Placental pericyte (primary cell): Measurements from ENCODE around the genes OSBPL7 and SP2.

DNA sequence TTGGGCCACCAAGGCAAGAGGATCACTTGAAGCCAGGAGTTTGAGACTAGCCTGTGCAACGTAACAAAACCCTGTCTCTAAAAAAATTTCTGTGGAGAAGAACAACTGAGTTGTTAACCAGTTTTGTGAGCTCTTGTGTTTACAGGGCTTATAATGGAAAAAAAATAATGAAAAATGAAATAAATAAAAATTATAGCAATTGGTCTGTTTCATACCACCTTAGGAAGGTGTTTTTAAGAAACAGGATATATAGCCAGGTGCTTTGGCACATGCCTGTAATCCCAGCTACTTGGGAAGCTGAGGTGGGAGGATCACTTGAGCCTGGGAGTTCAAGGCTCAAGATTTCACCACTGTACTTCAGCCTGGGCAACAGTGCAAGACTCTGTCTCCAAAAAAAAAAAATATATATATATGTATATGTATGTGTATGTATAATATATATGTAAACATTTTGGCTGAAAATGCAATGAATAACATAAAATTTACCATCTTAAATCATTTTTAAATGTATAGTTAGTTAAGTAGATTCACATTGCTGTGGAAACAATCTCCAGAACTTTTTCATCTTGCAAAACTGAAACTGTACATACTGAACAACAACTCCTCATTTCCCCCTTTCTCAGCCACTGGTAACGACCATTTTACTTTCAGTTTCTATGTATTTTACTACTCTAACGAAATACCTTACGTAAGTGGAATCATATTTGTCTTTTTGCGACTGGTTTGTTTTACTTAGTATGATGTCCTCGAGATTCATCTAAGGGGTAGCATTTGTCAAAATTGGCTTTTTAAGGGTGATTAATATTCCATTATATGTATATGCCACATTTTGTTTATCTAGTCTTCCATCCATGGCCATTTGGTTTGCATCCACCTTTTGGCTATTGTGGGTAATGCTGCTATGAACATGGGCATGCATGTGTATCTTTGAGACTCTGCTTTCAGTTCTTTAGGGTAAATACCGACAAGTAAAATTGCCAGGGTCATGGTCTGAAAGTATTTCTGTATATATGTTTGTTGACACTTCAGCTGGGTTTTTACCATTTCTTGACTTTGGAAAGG is 10.1 kb downstream of the KPNB1 start:
- CAGE, long polyA plus RNA, result no peak

DNA sequence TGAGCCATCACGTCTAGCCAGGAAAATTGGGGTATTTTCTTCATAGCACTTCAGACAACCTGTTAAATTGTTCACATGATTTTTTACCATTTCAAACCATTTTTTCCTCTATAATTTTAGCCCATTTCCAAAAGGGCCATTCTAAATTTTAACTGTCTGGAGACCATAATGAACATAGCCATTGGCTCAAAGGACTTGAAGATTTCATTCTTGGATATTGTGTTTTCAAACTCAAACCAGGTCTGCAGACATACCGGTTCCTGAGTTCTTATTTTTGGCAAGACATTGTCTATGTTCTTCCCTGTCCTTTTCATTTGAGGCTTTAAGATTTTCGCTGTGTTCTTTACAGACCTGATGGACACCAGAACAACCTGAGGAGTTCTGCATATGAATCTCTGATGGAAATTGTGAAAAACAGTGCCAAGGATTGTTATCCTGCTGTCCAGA is 21.3 kb upstream of the TBKBP1 start:
- CAGE, long polyA plus RNA, result no peak

DNA sequence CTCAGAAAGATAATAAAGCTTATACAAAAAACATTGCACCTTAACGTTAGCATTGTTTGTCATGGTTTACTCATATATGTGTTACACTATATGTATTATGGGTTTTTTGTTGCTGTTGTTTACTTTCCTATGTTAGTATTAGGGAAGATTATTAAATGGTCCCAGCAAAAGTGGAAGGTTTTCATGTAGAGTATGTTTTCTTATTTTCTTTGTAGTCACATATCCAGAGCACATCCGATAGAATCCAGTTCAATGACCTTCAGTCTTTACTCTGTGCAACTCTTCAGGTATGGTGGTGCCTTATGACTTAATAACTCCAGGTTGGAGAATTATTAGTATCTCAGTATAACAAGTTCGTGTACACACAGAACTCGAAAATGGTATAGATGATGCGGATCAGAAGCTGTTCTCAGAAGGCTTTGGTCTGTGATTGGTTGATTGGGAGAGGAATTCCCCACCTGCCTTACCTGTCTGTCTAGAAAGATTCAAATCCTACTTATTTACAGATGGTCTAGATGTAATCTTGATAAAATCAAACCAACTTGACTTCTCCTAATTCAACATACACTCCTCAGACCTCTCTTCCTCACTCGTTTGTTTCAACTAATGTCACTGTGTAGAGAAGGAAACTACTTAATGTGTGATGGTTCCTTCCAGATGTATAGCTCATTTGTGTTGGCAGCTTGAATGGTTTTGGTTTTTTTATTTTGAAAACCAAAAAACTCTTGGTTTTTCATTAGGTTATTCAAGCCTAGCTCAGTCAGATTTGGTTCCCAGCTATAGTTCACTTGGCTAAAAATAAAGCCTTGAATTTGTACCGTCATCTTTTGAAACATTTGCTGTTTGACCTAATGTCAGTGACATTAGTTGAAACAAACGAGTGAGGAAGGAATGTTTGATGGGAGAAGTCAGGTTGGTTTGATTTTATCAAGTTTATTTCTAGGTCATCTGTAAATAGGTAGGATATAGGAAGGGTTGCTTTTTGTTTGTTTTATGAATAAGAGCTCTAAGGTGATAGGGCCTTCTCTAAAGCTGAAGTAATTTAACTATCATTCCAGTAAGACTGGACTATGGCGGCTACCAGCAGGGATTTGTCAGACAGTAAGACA is 20.3 kb upstream of the TBKBP1 start:
- CAGE, long polyA plus RNA, result no peak

DNA sequence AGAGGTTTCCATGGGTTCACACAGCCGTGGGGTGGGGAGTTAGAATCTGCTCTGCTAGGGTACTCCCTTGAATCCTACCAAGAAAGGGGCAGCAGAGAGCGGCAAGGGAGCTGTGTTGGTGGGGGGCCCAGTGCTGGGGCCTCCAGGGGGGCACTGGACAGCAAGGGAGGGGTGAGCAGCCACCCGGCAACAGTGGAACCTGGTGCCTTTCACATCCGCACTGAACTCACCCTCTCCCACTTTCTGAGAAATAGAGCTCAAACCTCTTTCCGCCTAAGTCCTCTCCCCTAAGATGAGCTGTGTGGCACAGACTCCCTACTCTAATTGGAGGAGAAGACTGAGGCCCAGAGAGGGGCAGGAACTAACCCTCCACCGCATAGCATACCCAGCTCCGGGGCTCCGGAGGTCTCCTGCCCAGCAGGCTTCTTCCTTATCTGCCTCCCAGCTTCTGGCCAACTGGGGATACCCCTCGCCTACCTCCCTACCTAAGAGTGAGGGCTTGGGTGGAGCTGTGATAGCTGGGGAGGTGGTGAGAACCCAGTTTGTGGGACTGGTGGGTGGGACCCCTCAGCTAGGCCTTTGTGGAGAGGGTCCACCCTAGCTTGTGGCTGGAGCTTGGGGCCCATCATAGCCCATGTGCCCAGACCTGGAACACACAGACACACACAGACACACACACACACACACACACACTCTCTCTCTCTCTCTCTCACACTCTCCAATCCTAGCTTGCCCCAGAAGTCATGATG is 6.9 kb downstream of the TBKBP1 start:
- CAGE, long polyA plus RNA, result no peak

GRCh38 chr17:47821471-47822019 is at the start of gene OSBPL7:
OSBPL7 (minus strand) TSS chr17:47821794.
- CAGE, long polyA plus RNA, result no peak

GRCh38 chr17:47841718-47842391 is 782 bp upstream of the SCRN2 start:
- CAGE, long polyA plus RNA, result no peak

DNA sequence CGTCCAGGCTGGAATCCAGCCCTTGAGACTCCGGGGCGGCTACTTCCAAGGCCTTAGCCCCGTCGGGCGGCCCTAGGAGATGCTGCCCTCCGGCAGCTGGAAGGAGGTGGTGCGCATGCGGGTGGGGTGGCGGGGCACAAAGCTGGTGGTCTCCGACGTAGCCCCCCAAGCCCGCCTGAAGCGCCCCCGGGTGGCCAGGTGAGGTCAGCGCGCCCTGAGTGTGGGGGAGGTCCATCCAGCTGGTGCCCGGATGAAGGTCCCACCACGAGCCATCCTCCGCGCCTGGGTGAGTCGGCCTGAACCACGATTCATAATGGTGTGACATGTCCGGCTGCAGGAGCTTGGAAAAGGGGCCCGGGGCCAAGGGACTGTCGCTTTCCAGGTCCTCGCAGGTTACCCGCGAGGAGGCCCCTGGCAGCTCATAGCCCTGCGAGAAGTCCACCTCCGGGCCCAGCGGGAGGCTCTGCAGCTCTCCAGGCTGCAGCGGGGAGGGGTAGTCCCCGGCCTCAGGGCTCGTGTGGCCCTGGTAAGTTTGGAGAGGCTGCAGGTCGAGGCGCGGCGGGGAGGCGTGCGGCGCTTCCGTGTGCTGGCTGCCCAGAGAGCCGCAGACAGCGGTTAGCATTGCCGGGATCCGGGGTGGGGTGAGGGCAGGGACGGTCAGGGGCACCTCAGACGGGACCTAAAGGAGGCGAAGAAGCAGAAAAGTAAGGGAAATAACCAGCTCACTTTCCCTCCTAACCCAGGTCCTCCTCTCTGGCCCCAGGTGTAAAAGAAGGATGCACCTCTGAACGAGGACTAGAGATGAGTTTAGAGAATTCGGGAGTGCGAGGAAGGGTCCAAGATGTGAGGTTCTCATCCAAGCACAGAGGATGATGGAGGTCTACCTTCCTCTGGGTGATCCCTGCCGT is 2.9 kb downstream of the SP6 start:
- CAGE, long polyA plus RNA, result no peak

GRCh38 chr17:47885570-47886051 is 10.4 kb upstream of the SP2 start:
- CAGE, long polyA plus RNA, result no peak

- CAGE, long polyA plus RNA, result no peak
Observed at GRCh38 chr17:47895958-47896982, at the start of gene SP2. SP2 (plus strand) TSS chr17:47896236.

DNA sequence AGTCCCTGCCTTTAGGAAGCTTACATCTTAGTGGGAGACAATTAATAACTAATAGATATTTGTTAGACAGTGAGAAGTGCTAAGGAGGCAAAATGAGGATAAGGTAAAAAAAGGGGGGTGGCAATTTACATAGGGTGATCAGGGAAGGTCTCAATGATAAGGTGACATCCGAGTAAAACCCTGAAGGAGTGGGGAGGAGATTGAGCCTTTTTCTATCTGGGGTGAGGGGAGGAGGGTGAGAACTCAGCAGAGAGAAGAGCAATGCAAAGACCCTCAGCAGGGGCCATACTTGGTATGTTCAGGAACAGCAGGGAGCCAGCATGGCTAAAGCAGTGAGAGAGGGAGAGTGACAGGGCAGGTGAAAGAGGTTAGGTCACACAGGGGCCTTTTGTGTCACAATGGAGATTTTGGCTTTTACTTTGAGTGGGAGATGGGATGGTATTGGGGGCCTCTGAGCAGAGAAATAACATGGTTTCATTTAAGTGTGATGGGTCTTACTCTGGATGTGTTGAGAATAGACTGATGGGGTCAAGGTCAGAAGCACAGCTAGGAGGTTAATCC is 6.0 kb downstream of the SP2 start:
- CAGE, long polyA plus RNA, result no peak

DNA sequence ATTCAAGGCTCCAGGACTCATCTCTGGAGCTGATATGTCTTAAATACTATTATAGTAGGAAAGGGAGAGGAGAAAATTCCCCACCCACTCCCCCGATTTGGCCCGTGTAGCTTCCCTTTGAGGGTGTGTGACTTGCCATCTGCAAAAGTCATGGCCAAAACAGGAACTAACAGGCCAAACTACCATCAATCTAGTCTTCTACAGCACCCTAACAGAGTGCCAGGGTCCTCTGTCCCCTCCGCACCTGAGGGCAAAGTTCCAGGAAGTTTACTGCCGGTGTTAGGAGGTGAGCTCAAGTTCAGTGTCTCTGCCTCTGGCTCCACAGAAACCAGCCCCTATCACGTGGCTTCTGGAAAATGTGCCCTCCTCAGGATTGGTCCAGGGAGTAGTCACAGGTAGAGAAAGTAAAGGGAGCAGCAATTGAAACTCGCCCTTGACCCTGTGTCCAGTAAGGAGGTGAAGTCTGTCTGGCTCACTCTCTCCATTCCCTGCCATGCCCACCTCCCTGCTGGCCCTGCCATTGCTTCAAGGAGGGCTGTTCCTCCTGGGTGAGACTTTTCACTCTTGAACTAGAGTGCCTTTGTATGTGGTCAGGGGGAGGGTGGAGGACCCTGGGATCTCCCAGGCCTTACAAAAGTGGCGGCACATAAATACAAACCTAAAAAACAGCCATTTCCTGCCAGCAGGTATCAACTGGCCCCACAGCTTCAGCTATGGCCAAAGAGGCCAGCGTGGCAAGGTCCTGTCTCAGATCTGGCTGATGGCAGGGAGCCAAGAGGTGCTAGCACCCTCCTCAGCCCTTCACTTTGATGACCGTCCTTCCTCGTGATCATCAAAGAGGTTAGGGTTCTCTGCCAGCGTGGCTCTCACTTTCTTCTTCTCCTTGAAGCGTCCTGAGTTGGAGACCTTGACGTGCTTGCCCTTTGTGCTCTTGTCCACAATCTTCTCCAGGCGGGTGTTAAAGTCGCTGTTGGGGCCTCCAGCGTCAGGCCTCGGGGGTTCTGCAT is 5.3 kb downstream of the PRR15L start:
- CAGE, long polyA plus RNA, result no peak

DNA sequence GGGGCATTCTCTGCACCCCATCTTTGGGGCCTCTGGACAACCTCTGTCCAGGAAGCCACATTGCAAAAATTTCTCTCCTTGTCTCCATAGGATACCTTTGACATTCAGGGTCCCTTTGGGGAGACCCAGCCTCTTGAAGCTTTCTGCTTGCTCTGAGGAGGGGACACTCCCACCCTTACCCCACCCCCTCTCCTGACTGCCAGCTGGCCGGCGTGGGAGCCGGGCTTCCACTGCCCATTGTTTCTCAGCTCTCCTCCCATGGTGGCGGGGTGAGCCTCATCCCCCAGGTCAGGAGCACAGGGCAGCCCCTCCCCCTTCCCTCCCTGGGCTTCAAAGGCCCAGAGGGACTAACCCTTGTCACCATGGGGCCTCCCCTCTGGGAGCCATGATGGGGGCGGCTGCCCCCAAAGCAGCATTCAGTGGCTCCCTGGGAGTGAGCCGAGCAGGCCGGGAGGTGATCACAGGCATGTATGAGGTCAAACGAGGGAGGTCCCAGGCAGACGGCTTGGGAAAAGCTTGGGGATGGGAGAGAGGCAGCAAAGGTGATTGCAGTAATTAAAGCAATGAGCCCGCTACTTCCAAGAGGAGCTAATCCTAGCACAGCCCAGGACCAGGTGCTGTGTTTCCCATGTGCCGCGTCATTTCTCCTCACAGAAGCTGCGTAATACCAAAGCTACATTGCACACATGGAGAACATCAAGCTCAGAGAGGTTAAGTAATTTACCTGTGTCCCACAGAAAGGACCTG is 24.3 kb downstream of the CDK5RAP3 start:
- CAGE, long polyA plus RNA, result no peak

GRCh38 chr17:48023188-48023667 is 14.4 kb downstream of the COPZ2 start:
- CAGE, long polyA plus RNA, result no peak

- CAGE, long polyA plus RNA, result no peak
Observed at GRCh38 chr17:48295391-48296057, 134.5 kb downstream of the SKAP1 start.

GRCh38 chr17:48526866-48527289 is 3.9 kb downstream of the HOXB1 start:
- CAGE, long polyA plus RNA, result no peak

- CAGE, long polyA plus RNA, result no peak
Observed at GRCh38 chr17:48547629-48549111, 3.3 kb upstream of the HOXB2 start.

DNA sequence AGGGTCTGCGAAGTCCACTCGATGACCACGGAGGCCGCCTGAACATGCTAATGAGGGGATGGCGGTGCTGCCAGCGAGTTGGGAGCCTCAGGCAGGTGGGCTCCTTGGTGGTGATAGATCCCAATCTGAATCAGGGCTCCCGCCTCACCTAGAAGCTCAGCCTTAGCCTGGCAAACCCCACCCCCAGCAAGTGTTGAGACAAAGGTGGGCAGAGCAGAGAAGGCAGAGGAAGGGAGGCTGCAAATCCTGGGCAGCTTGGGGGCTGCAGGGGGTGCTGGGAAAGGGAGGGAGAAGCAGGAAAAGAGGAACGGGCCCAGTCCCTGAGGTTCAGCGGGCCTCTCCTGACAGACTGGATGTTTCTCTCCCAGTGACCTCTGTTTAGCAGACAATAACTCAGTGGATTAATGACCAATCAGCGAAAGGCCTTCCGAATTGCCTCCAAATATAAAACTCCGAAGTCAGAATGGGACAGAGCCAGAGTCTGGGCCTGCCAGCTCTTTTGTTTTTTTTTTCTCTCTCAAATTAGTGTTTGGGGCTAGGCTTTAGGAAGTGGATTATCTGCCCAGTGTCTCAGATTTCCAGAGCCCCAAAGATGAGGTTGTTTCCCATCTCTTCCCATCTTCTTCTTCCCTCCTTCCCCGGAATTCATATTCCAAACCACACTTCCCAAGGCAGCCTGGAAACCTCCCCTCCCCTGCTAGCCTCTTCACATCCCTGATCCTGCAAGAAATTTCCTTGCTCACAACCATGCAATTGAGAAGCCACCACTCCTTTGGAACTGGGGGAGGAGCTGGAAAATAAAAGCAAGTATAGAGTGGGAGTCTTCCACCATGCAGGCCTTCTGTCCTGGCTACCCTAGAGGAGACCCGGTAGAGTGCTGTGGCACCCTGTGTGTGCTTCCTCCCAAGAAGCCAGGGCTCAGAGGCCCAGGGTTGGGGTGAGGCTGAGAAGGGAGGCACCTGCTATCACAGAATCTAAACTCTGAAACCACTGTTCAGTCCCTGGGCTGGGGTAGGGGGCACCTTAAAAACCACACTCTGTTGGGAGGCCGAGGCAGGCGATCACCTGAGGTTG is 15.3 kb upstream of the HOXB2 start:
- CAGE, long polyA plus RNA, result no peak

DNA sequence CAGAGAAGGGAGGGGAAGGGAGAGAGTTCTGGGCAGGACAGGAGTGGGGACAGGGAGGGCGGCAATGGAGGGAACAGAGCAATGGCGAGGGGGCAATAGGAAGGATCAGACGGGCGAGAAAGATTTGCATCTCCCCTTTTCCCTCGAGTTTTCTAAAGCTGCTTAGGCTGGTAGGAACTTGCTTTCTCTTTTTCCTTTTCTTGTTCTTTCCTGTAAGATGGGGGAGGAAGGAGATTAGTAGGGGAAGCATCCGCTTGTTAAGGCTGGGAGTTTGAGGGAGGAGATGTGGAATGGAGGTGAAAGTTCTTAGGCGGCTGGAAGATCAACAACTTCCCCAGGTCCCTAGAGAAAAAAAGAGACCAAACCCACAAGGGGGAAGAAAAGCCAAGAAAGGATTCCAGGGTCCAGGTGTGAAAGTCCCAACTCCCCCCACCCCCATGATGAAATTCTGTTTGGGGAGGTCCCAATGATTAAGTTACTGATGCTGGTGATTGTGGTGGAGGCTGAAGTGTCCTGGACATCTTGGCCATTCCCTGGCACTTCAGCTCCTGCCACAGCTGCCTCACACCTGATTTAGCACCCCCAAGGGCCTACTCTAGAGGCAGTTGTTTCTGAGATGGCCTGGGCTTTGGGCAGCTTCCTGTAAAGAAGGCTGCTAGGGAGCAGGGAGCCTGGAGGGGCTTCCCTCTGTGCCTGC is 13.3 kb downstream of the HOXB4 start:
- CAGE, long polyA plus RNA, result no peak

DNA sequence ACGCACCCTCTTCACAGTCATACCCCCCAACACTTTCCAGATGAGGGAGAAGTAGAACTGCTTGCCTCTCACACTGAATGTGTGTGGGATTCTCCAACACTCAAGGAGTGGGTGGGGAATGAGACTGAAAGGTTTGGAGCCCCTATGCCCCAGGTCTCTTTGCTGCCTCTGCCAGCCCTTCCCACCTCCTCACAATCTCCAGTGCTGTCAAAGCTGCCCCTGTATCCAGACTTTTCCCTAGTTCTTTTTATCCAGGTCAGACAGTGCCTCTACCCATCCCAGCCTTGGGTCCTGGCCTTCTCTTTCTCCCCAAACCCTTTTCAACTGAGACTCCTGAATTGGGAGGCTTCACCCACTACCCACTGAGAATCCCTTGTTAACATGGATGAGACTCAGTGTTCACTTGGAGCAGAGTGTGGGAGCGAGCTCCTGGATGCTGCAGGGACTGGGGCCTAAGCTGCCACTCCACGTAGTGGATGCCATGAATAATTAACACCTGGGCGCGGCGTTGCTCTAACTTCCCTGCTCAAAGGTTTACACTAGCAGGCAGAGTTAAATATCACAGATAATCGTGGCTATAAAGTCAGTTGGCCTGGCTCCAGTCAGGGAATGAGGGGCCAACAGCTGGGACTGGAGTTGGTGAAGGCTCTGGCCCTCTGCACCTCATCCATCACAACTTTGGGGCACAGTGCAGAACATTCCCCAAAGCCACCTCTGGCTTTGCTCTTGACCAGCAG is 11.2 kb downstream of the HOXB4 start:
- CAGE, long polyA plus RNA, result no peak

- CAGE, long polyA plus RNA, result no peak
Observed at GRCh38 chr17:48574374-48575501, 3.4 kb downstream of the HOXB4 start.